Umbilical cord (tissue), 2 donors: Measurements from ENCODE around the genes SLC40A1 and PMS1.

DNA sequence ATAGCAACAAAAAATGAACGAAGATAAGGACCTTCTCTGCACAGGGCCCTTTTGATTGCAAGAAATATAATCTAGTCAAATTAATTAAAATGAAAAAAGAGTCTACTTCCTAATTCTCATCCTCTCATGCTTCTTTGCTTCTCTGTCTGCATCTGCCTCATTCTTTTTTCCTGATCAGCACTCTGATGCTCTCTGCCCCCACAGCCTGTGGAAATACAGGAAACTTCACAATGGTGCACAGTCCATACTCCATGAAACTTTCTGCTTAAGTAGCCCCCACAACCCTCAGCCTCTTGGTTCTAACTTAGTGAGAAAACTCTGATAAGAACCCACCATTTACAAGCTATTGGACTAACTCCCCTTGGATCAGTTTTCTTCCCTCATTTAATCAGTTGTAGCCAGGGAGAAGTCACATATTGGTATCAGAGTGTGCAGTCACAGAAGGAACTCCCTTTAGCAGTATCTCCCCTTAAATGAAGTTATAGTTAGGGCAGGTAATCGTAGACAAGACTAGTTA, 47.3 kb upstream of the FRZB start:
- RAMPAGE, long total RNA, result no peak

- RAMPAGE, long total RNA, result no peak
These were observed 11.2 kb downstream of the NUP35 start for GRCh38 chr2:183135414-183135928.

- RAMPAGE, long total RNA, result no peak
These were observed 335.7 kb upstream of the ZC3H15 start for GRCh38 chr2:186149916-186151177.

DNA sequence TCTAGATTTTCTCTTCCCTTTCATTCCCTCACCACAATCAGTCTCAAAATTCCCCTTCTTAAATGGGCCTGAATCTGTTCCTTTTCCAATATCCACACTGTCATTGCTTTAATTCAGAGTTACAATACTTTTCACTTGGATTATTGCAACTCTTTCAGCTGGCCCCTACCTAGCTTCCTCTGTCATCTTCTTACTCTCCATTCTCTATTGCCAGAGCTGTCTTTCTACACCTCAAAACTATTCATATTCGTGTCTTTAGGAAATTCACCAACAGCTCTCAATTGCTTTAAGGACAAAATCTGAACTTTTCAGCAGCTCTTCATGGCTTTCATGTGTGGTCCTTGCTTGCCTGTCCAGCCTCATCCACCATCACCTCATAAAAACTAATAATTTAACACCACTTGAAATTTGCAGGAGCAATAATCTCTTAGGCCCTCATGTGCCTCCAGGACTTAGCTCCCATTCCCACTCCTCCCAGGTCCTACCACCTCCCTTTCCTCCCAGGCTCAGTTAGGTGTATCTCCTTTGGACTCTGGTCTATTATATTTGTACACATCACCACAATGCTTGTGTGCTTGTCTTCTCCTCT, 182.2 kb upstream of the ZC3H15 start:
- RAMPAGE, long total RNA, result no peak

GRCh38 chr2:186679476-186680268, 14.2 kb upstream of the FAM171B start:
- RAMPAGE, long total RNA, result no peak

- RAMPAGE, long total RNA, result no peak
These were observed 912 bp downstream of the FAM171B start for GRCh38 chr2:186694777-186695167.

- RAMPAGE, long total RNA, result no peak
These were observed 145.4 kb downstream of the CALCRL start for GRCh38 chr2:187302788-187302987.

- RAMPAGE, long total RNA, result no peak
These were observed 21.2 kb upstream of the TFPI start for GRCh38 chr2:187575261-187575932.

DNA sequence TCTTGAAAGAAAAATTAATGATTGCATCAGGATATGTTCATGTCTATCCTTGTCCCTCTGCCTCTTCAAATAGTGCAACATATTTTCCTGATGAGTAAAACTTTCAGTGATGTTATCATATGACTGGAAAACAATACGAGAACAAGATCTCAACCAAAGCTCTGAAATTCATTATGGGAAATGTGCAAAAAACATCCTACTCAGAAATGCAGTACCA, 149.0 kb upstream of the GULP1 start:
- RAMPAGE, long total RNA, result no peak

- RAMPAGE, long total RNA, result no peak
These were observed 2.5 kb downstream of the COL3A1 start for GRCh38 chr2:188976534-188977129.

GRCh38 chr2:188978019-188979195, 4.2 kb downstream of the COL3A1 start:
- RAMPAGE, long total RNA, result no peak

- RAMPAGE, long total RNA, result no peak
These were observed 47.7 kb downstream of the COL3A1 start for GRCh38 chr2:189021753-189022368.

GRCh38 chr2:189347354-189347955, 93.8 kb upstream of the WDR75 start:
- RAMPAGE, long total RNA, result no peak

DNA sequence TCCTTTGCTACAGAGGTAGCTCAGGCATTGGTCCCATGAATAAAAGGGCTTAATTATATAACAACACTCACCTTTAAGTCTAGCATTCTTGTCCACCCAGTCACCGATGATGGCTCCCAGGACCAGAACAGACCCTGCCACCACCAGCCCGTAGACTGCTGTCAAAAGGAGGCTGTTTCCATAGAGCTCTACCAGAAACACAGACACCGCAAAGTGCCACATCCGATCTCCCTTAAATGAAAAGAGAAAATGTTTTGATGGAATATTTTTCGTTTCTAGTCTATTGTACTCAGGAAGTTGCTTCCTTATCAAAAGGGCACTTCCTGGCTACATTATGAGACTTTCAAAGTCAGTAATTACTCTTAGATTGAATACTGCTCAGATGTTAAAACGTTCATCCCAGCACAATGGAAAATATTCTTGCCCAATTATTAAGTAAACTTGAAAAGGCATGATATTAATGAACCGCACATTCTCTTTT, 5.5 kb downstream of the SLC40A1 start:
- RAMPAGE, long total RNA, result no peak

- RAMPAGE, long total RNA, result no peak
These were observed 4.2 kb downstream of the SLC40A1 start for GRCh38 chr2:189576275-189576909.

DNA sequence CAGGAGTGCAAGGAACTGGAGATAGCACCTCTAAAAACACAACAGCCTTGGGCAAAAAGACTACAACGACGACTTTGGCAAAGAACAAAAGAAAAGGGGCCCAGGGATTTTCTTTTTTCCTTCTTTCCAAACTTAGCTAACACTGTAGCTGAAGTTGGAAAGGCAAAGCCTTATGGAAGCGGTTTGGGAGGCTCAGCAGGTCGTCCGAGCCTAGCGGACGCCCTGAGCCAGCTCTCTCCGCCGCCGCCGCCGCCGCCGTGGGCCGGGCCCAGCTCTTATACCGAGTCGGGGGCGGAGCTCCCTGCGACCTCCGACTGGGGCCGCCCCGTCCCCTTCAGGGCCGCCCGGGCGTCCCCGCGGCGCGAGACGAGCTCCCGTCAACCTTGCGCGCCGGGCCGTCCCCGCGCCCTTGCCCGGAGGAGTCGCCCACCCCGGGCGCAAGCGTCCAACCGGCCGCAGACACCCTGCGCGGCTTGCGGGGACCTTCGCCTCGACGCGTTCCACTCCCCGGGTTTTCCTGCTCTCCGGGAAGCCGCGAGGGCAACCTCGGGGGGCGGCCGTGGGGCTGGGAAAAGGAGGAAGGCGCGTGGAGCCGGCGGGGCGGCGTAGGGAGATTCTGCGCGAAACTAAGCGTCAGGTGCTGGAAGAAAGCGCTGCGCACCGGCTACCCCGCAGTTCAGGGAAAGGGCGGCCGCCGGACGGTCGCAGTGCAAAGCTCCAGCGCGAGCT, at the start of gene SLC40A1:
TSS of gene SLC40A1 (minus strand) at position 254 of the 729 bp plus-strand sequence.
- RAMPAGE, long total RNA, result no peak

DNA sequence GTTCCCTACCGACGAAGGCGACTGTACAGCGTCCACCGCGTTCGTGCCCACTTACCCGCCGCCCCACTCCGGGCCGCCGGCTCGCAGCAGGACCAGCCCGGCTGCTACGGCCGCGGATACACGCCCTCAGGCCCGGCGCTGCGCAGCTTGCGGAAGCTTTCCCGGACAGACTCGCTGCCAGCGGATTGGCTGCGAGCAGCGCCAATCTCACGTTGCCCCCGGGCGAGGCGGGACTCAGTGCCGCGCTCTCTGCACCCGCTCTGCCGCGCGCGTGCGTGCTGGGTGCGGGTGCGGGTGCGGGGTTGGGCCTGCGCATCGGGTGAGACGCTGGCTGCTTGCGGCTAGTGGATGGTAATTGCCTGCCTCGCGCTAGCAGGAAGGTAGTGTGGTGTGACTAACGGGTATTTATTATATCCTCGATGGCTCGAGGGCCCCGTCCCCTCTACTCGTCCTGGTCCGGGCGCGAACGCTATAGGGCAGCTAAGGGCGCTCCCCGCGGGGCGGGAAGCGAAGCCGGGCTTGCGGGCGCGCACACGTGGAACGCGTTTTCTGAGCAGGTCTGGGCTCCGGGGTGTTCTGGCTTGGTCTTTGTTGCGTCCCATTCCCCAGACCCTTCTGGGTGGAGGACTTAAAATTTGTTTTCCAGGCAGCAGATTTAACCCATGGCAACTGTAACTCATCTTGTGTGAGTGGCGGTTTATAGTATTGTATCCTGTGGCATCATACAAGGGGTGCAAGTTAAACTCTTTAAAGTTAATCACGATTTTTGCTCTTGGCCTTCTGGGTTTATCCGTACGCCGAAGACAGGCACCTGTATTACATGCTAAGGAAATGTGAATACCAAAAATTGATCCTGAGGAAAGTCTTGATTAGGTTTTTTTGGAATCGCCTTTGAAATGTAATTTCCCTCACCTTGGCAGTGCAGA, at the start of gene PMS1:
TSS of gene PMS1 (plus strand) at position 237 of the 926 bp plus-strand sequence.
- RAMPAGE, long total RNA, result start-site peak on the plus strand centred at position 271 of the sequence, 57 bp wide, 31 and 17 reads in 2 replicates

GRCh38 chr2:189799189-189799573, 14.9 kb downstream of the PMS1 start:
- RAMPAGE, long total RNA, result no peak

DNA sequence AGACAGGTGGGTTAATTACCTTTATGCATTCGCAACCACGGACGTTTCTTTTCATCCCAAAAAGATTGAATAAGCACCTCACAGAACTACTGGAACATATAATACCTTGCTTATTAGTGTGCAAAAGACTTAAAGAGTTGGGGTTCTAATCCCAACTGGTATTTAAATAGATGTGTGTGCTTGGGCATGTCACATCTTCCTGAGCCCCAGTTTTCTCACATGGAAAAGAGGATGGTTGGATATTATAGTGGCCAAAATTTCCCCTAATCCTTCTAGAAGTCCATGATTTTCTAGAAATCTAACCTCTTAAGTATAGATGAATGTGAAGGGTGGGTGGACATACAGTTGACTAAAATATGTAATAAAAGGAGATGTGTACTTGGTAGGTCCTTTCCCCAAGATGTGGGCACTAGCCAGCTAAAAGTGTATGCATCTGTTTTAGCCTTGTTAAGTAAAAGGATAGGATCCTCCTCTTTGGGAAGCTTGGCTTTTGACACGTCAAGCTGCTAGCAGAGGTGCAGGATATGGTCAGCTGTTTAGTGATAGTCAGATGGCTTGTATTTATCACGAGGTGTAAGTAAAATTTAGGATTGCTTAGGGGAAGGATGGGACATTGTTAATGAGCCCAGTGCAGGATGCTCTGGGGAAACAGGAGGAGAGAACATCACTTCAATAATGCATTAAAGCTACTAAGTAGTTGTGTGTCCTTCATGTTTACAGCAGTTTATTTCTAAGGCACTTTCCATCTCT, 1.3 kb downstream of the MFSD6 start:
- RAMPAGE, long total RNA, result no peak

DNA sequence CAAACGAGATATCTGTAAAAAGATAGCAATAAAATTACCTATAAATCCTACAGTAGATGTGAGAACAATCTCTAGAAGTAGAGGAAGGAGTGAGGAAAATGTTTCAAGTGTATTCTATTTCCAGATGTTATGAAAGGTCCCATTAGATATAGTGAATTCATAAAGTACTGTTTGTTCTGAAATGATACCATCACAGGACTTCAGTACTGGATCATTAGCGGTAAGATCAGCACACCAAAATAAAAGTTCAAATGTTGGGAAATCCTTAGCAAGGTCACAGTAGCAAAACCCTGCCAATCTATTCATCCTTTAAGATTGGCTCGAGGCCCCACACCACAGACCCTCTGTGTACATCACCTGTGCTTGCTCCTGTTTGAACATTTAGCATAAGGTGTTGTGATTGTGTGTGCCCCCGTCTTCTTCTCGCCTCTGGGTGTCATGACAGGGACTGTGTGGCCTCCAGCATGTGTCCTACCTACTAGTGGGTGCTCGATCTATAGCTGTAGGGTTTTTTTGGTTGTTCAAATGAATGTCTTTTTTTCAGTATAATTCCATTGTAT, 9.0 kb downstream of the MFSD6 start:
- RAMPAGE, long total RNA, result no peak